Smooth muscle cell (in vitro differentiated cells): ENCODE measurements around a stretch of chr22.

DNA sequence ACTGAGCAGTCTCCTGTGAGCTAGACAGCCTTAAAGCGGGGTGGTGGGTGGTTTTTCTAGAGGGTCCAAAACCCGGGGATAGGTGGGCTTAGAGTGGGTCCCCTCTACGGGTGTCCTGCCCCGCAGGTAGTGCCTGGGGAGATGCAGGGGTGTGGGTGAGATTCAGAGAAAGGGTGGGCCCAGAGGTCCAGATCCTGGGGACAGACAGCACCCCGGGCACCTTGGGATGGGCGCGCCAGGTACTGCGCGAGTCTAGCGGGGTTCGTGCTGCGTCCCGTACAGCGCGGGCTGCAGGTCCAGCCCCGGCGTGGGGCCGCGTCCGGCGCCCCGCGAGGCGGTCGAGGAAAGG is 38.9 kb upstream of the CELSR1 start:
- RAMPAGE, long total RNA = no peak

GRCh38 chr22:46604303-46604791 is 15.8 kb upstream of the GRAMD4 start:
- RAMPAGE, long total RNA = no peak

- RAMPAGE, long total RNA = no peak
Observed at GRCh38 chr22:46707435-46708160, 30.5 kb downstream of the CERK start.

DNA sequence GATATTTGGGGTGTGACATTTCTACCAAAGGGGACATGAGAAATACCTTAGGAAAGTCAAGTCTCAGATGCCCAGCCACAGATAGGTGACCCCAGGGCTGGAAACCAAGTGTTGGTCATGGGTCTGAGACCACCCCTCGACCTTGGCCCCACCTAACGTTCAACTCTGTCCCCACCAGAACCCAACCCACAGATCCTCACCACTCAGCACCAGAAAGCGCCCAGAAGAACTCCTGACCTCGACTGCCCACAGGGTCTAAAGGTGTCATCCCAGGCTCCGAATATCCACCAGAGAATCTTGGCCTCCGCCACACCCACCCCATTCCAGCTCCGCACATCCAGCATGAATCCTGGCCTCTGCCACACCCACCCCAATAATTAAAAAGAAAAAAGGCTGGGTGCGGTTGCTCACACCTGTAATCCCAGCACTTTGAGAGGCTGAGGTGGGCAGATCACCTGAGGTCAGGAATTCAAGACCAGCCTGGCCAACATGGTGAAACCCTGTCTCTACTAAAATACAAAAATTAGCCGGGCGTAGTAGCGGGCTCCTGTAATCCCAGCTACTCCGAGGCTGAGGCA is 1.3 kb downstream of the CERK start:
- RAMPAGE, long total RNA = no peak

GRCh38 chr22:46741354-46741936 is 3.4 kb upstream of the CERK start:
- RAMPAGE, long total RNA = no peak

GRCh38 chr22:46793421-46793864 is 31.0 kb downstream of the TBC1D22A start:
- RAMPAGE, long total RNA = no peak

DNA sequence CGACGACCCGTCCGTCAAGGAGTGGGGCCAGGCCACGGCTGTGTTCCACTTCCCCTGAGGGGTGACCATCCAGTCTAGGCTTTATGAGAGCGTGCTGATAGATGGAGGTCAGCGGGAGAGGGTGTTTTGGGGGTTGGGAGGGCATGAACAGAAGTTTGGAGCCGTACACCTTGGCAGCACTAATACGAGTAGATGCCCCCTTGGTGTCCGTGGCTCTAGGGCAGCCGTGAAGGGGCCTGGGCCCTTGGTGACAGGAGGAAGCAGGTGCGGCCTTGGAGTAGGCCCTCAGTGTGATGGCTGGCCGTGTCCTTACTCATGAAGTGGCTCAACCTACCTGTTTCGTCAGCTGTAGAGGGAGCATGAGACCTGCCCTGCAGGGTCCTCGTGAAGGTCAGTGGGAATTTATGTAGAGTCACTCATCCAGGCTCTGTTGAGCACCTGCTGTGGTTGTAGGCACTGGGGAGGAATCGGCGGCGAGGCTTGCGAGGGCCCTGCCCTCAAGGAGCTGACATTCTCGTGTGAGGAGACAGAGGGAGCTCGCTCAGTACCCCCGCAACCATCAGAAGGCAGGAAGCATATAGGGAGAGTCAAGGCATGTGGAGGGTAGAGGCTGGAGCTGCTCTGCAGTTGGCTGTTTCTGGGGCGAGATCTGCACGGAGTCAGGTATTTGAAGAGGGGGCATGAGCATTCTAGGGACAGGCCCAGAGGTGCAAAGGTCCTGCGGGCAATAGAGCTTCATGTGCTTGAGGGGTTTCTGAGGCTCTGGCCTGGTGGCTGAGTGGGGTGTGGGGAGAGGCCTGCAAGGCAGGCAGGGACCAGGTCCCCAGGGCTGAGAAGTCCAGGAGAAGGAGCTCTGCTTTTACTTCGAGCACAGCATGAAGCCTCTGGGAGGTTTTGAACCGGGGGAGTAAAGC is 39.6 kb downstream of the TBC1D22A start:
- RAMPAGE, long total RNA = no peak

GRCh38 chr22:47021706-47022617 is 259.5 kb downstream of the TBC1D22A start:
- RAMPAGE, long total RNA = no peak

GRCh38 chr22:47117023-47117437 is 354.6 kb downstream of the TBC1D22A start:
- RAMPAGE, long total RNA = no peak

- RAMPAGE, long total RNA = no peak
Observed at GRCh38 chr22:47153294-47153680, 390.8 kb downstream of the TBC1D22A start.

DNA sequence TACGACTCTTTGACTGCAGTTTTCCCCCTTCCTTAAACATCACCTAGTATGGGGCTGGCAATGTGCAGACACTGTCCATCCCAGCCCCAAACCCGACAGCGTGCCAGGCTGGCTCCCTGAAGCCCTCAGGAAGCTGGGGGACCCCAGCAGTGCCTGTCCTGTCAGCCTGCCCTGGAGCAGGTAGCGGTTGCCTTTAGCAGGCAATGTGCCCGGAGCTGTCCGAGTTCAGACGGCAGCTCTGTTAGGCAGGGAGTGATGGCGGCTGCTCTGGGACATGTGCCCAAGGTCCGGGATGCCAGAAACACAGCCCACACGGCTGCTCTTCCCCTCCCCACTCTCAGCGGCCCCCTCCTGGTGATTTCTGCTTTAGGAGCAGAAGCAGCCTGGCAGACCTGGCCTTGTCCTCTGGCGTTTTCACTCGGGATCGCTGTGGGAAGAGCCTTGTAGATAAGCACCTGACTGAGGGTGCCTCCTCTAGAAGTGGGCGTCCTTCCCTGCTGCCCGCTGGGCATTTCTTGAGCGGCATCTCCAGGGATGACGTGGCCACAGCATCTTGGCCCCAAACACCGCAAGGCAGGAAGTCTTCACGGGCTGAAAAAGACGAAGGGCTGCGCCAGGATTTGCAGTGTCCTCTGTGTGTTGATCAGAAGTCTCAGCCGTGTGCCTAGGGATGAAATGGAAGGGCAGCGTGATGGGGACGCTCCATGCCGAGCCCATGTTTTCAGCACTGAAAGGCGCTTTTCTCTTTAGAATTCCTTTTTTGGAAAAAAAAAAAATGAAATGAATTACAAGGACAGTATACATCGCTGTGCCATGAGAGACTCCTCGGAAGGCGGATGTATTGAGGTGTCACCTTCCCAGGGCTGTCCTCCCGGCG is 392.2 kb downstream of the TBC1D22A start:
- RAMPAGE, long total RNA = no peak

DNA sequence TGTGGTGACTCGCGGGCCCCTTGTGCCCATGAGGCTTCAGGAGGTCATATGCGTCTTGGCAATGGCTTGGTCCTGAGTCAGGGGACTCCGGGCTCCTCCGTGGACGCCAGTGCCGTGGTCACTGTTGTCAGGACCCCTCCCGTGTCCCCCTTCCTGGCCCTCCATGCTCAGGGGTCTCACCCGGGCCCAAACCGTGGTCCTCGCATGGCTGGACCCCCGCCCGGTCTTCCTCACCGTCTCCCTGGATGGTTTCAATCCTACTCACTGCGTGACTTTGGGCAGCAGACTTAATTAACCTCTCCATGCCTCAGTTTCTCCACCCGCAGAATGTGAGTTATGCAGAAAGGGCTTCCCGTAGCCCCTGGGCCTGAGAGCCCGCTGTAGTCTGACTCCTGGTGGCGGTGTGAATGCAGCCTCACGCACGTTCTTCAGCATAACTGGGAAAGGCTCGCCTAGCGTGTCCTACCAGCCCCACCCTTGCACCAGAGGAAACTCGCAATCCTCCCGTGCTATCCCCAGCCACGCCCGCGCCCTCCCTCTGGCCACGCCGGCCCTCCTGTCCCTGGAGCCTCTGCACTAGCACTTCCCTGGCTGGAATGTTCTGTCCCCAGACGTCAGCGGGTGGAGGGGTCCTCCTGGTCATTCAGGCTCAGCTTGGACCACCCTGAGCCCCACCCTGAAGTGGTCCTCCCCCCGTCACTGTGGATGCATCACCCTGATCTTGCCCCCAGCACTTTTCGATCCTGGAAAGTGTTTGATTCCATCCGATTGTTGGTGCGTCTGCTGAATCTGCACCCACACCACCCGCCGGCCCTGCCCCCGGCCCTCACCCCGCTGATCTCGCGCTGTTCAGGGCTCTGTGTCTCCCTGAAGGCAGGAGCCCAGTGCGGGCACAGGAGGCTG is 436.7 kb downstream of the TBC1D22A start:
- RAMPAGE, long total RNA = no peak

- RAMPAGE, long total RNA = no peak
Observed at GRCh38 chr22:48478002-48478655, 11.2 kb upstream of the TAFA5 start.

- RAMPAGE, long total RNA = no peak
Observed at GRCh38 chr22:48536651-48537728, 47.6 kb downstream of the TAFA5 start.

DNA sequence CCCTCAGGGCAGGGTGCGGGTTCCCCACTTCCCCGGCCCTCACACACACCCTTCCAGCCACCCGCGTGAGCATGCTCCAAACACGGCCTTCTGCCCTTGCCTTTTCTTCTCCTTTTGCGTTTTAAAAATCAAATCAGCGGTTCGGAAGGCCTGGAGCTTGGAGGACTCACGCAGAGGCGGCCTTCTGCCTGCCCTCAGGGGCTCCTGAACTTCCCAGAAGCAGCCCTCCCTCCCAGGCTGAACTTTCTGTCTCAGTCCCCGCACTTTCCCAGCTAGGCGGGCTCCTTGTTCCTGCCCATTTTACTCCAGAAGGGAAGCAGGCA is 98.3 kb downstream of the TAFA5 start:
- RAMPAGE, long total RNA = no peak

GRCh38 chr22:49015808-49016227 is 526.5 kb downstream of the TAFA5 start:
- RAMPAGE, long total RNA = no peak

GRCh38 chr22:49669232-49669685 is 158.4 kb downstream of the BRD1 start:
- RAMPAGE, long total RNA = no peak

- RAMPAGE, long total RNA = no peak
Observed at GRCh38 chr22:49798361-49799202, 29.1 kb downstream of the BRD1 start.

DNA sequence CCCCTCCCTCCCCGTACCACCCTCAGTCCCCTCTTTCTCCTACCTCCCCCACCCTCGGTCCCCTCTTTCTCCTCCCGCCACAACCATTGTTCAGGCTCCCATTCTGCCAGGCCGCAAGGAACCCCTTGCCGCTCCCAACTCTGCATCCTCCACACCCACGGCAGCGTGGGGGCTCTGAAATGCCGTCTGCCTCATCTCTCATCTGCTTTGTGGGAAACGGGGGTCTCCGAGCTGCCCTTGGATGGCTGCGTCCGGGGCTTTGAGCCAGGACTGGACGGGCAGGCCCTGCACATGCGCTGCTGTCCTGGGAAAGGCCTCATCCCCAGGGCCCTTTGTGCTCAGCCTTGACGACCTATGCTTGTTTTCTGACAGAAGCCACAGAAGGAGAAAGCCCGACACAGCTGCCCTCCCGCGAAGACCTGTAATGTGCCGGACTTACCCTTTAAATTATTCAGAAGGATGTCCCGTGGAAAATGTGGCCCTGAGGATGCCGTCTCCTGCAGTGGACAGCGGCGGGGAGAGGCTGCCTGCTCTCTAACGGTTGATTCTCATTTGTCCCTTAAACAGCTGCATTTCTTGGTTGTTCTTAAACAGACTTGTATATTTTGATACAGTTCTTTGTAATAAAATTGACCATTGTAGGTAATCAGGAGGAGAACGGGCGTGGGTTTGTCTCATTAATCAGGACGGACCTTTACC is 8.6 kb downstream of the CRELD2 start:
- RAMPAGE, long total RNA = no peak

GRCh38 chr22:49929559-49930155 is 11.2 kb downstream of the CRELD2 start:
- RAMPAGE, long total RNA = no peak